ENCODE measurements around a stretch of chr6.

- PRO-cap, result no peak
These were observed 671.2 kb downstream of the PRKN start for GRCh38 chr6:162056389-162056748.

DNA sequence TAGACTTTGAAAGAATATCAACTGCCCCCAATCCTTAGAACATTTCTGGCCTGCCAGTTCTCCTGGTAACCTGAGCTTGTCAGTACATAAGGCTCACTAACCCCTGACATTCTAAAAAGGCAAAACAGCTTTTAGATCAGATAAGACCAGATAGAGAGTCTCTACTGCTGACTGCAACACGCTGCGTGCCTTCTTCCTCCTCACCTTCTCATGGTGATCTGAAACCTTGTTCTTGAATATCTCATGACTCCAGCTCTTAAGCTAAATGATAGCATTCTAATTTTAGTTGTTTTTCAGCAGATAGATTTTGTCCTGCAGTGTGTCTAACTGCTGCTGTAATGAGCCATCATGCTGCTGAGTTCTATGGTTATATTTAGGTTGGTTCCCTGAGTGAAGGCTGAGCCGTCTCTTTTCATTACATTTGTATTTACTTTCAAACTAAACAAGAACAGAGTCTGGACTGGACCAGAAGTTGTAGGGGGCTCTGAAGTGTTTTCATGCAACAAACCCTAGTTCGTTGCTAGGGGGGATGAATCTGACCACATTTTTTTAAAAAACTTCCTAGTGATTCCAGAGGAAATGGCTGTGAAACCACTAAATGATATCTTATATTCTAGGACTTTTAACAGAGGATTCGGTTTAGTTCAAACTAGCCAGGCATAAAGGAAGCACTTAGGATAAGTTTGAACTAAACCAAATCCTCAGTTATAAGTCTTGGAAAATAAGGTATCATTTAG, 328.2 kb upstream of the QKI start:
- PRO-cap, result no peak

- PRO-cap, result no peak
These were observed 204.1 kb upstream of the QKI start for GRCh38 chr6:163210364-163210831.

DNA sequence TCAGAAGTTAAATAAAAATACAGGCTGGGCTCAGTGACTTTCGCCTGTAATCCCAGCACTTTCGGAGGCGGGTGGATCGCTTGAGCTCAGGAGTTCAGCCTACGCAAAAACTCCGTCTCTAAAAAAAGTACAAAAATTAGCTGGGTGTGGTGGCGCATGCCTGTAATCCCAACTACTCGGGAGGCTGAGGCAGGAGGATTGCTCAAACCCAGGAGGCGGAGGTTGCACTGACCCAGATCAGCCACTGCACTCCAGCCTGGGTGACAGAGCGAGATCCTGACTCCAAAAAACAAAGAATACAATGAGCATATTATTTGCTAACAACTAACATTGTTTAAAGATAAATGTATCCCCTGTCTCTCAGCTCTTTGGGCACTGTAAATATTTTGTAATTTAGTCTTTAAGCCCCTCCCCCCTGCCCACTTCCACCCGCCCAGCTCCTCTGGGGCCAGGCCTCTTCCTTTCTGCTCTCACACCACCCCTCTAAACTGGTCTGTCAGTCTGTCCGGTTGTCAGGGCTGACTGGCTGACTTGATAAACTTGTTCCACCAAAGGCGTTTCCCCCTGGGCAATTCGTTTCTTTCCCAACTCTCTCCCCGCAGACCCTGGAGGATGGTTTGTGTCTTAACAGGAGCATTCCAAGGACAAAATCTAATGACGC, 62.4 kb upstream of the QKI start:
- PRO-cap, result no peak

GRCh38 chr6:163398695-163399187, 15.8 kb upstream of the QKI start:
- PRO-cap, result no peak

- PRO-cap, result no peak
These were observed 759 bp downstream of the QKI start for GRCh38 chr6:163415380-163415574.

DNA sequence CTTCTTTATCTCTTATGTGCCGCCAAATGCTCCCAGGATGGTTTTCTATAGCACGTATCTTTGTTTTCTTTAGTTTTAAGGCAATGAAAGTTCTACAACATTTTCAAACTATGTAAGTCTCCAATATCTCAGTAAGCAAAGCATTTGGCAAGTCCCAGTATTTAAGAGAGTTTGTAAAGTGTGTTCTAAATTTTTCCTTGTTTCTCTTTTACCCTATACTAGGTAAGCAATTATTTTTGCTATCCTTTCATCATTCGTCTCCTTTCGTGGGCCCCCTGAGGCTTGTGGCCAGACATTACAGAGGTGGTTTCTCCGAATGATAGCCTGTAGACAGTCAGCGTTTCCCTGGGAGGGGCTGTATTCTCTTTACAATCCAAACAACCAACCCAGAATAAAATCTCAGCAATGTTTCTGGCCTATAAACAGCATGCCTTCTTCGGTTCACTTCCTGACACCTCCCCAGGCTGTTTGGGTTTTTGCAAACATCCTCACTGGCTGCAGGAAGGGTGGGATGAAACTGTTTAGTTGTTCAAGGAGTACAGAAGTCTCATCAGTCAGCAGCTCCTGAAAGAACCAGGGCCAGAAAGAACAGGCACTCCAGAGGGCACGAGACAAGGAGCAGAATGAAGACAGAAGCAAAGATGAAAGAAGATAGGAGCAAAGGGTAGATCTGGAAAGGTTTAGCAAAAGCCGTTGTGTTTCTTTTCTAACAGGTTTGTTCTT, 349.9 kb downstream of the QKI start:
- PRO-cap, result no peak

- PRO-cap, result no peak
These were observed 362.9 kb downstream of the QKI start for GRCh38 chr6:163777466-163777802.

GRCh38 chr6:163962537-163963180, 548.1 kb downstream of the QKI start:
- PRO-cap, result no peak

DNA sequence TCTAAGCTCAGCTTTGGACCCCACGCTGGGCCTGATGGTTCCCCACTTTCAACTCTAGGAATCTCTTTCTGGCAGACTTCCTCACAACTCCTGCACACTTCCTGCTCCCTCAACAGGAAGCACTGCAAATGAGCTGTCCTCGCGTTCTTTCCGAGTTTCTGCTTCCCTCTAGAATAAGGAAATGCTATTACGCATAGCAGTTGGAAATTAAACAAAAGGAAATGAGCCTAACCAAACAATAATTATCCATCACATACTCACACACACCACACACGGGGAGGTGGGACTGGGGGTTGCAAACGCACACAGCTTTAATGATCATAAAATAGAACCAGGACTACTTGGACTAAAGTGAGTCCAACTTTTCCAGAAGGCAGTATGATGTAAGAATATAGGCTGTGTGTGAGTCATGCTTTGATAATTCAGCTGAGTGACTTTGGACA, 683.4 kb downstream of the QKI start:
- PRO-cap, result no peak

- PRO-cap, result no peak
These were observed 695.3 kb downstream of the QKI start for GRCh38 chr6:164109686-164110280.

DNA sequence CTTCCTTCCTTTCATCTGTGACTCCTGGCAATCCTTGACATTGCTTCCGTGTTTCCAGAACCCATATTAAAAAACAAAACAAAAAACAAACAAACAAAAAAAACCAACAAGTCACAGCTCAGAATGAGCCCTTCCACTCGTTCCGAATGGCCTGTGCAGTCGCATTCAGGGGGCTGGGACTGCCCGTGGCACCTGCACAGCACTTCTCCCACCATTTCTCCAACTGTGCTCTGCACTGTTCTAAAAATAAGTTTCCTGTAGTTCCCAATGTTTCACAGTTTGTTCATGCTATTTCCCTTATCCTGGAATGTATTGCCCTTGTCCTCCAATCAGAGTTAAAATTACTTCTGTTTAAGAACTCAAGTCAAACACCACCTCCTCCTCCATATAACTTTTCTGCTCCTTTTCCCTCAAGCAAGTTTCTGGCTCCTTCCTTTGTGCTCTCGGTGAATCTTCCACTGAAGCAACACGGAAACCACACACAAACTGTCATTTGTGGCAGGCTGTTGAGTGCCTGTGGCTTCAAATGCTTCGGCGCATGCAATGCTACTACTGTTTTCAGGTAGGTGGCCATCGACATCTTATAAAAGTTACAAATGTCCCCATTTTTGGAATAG, 57.8 kb downstream of the PDE10A start:
- PRO-cap, result no peak

DNA sequence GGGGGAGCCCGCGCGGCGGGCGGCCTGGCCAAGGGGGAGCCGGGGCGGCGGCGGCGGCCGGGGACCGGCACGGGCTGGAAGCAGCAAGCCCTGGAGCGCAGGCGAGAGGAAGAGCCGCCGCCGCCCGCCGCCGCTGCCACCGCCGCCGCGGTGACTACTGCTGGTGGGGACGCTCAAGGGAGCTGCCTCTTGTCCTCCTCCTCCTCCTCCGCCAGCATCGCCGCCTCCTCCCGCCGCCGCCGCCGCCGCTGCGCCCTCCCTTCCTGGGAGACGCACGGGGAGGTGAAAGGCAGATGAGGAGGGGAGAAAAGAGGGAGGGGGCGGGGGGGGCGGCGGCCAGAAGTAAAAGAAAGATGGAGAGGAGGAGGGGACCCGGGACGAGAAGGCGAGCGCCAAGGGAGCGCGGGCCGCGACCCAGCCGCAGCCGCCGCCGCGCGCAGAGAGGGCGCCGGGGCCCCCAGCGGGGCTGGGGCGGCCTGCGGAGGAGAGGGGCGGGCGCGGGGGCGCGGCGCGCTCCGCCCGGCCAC, 859 bp downstream of the PDE10A start:
- PRO-cap, result unidirectional peak, minus-strand start at position 159 of the sequence

GRCh38 chr6:166005943-166006545, 161.6 kb downstream of the TBXT start:
- PRO-cap, result no peak

- PRO-cap, result no peak
These were observed 160.7 kb downstream of the TBXT start for GRCh38 chr6:166006546-166007741.

DNA sequence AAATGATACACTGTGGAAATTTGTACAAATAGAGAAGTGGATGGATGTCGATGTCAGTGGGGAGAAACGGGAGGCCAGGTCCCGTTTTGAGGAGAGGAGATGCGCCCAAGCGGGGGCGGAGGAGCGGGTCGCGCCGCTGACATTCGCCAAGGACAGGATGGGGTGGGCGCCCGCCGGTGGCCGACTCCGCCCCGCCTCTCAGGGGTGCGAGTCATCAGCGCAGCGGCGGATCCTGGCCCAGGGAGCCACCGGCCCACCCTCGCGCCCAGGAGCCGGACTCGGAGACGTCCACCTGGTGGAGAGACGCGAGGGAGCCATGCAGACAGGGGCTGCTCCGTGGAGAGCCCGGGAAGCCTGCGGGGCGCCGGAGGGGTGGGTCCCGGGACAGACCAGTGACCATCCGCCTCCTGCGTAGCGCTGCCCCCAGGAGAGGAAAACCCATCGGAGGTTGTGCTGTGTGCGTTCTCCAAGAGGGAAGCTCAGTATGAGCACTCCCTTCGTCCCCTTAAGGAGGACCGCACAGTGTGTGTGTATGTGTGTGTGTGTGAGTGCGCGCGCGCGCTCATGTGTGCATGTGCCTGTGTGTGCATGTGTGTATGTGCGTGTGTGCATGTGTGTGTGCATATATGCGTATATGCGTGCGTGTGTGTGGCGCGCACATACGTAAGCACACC, 159.2 kb downstream of the TBXT start:
- PRO-cap, result no peak

GRCh38 chr6:166097137-166097544, 70.5 kb downstream of the TBXT start:
- PRO-cap, result no peak

DNA sequence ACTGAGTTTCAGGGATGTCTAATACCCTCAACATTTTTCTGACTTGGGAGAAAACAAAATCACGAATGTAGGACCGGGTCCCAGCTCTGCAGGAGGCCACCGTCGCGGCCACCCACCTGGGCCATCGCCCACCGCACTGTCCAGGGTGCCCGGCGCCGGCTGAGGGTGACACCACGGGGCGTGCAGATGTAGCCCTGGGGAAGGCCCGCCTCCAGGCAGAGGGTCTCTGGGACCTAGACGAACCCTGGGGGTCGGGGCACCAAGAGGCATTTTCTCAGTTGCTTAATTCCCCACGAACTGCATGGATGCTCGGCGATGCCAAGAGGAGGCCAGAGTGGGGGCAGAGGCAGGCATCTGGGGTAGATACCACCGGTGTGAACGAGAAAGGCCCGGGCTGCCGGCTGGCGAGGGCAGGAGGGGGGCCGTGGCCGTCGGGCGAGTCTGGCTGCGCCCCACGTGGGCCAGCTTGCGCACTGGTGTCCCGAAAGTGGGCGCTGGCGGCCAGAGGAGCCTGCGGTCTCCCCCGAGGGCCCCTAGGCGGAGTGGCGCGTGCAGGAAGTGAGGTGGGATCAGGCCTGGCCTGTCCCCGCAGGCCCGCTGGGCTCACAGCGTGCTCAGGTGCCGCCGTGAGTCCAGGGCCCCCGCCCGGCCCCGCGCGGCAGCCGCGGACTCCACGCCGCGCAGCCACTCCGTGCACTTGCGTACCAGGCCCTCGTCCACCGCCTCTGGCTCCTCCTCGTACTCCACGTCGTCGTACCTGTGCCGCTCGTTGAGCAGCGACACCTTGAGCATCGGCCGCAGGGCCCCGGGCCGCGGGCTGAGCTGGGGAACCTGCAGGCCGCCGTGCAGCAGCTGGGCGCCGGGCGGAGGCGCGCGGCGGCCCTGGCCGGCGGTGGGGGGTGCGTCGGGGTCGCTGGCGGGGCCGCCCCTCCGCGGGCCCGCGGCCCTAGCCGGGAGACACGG, 1.3 kb downstream of the PRR18 start:
- PRO-cap, result no peak

DNA sequence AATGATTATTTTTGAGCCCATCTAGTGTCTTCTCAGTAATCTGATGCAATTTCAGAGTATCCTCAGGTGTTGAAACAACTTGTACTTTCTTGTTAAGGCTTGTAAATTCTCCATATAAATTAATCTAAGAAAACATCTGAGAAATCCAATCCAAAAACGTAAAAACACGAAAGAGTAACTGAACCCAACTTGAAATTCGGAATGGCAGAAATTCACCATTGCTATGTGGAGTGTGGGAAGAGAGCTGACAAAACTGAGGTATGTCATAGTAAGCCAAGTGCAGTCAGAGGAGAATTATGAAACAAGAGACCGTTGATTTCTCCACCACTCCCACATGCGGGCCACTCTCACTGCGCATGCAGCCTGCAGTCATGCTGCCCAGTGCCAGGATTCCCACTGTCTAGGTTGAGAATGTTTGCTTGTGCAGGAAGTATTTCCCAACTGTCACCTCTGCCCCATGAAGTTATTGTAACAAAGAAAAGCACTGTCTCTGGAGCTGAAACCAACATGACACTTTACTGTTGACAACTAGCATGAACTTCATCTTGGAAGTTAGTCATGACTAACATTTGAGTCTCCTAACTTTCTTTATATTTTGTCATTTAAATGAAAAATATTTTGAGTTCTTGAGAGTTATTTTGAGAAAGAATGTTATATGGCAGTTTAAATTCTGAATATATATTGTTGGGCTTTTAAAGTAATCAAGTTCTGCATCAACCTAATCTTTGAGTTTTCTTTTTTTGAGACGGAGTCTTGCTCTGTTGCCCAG, 18.7 kb upstream of the SFT2D1 start:
- PRO-cap, result bidirectional peak, plus-strand start at position 481 of the sequence, minus-strand start at position 255 of the sequence

GRCh38 chr6:166410339-166411062, 27.8 kb upstream of the MPC1 start:
- PRO-cap, result no peak